ENCODE results near the genes KCTD1 and DSC1.

DNA sequence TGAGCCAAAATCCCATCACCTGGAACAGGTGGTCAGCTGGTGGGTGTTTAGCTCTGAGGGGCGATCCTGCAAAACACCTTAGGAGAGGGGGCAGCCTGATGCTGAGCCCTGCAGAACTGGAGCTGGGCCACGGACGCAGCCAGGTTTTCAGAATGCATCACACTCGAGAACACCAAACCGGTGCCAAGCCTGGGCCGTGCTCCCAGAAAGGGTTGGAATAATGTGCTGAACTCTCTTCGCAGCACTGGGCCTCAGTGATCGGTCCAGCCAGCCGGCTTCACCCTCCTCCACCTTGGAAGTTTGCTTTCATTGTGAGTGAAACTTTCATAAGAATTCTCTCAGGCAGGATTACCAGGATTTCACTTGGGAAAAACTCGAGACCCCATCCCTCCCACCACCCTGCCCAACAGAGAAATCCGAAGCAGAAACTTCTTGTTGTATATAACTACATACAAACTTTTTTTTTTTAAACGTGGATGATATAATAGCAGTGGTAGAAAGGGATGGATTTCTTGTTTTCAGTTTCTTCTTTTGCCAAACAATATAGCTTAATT, 56.4 kb upstream of the TTC39C start:
- PRO-cap = no peak

- PRO-cap = no peak
Measured at GRCh38 chr18:24000623-24001081, 13.9 kb upstream of the TTC39C start.

GRCh38 chr18:24011109-24011774, 3.3 kb upstream of the TTC39C start:
- PRO-cap = no peak

DNA sequence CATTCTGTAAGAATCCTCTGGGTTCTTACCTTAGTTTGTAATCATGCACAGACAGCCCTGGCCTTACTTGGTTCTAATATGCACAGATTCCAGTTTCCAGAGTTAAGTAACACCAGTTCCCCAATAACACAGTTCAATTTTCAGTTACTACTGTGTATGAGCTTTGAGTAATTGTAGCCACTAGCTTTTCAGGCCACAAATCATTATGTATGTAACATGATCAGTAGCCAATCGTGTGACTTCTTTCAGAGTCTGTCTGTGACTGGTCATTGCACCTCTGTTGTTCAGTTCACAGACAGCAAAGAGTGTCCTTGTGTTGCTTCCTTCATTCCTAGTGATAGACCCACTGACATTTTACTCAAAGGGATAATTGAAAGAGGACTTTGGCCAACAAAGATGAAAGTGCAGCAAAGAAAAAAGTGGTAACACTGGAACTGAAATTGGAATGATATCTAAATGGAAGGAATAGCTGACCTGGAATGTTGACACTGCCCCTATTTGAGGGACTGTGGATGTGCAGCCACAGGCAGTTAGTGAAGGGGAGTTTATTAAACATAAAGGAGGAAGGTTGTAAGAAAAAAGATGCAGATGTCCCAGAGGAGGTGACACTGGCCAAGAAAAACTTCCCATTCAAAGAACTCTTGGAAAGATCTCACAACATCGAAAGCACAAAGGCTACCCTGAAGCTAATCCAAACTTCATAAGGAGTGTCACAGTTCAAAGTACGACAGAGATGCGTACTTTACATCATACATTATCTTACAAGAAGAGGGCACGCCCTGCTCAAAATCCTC, 19.2 kb downstream of the TTC39C start:
- PRO-cap = no peak

DNA sequence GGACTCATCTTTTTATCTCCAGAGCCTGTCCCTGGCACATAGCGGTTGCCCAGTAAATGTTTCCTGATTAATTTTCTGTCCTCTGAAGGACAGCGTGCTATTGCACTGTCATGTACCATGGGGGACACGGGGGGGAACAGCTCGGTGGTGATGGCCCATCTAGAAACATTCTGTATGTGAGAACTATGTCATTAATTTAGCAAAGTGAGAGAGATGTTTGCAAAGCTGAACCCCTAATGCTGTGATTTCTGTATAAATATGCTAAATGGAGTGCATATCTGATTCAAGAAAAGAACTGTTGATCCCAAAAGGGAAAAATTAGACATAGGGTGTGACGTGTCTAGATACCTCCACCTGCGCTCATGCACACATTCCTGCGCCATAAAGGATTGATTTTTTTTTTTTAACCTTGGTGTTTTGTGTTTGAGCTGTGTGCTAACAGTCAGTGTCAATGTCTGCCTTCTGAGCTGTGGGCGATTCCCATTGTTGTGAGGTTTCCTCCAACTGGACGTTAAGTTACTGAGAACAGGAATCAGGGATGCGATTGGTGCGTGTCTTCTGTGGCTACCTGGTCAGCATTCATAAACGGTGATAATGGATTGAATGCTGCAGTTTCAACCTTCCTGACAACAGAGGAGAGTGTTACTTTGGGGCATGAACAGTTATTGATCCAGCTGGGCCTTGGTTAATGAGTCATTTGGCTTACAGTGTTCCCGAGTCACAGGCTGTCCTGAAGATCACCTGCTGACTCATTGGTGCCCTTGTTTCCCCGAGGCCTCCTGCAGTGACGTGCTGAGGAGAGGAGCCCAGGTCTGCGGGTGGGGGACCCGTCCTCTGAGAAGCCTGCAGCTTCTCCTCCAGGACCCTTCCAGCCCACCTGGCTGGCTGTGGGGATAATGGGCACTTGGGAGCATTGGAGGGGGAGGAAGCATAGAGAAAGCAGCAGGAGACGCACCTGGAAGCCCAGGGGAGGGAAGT, 26.0 kb upstream of the CABYR start:
- PRO-cap = no peak

DNA sequence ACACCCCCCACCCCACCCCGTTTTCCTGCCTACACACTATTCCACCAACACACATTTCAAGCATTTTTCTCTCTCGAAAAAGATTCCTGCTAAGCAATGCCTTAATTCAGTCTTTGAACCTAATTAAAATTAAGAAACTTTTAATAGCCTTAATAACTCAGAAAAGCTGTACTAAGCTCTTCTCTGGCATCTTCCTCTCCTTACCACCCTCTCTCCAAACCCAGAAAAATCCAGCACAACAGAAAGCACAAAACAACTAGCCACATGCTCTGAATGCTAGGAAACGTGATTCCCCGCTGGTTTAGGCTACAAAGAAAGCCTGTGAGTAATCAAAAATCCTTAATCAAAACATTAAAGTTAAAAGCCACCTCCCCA, 126.9 kb downstream of the OSBPL1A start:
- PRO-cap = bidirectional peak, plus-strand start at position 279 of the sequence, minus-strand start at position 216 of the sequence

DNA sequence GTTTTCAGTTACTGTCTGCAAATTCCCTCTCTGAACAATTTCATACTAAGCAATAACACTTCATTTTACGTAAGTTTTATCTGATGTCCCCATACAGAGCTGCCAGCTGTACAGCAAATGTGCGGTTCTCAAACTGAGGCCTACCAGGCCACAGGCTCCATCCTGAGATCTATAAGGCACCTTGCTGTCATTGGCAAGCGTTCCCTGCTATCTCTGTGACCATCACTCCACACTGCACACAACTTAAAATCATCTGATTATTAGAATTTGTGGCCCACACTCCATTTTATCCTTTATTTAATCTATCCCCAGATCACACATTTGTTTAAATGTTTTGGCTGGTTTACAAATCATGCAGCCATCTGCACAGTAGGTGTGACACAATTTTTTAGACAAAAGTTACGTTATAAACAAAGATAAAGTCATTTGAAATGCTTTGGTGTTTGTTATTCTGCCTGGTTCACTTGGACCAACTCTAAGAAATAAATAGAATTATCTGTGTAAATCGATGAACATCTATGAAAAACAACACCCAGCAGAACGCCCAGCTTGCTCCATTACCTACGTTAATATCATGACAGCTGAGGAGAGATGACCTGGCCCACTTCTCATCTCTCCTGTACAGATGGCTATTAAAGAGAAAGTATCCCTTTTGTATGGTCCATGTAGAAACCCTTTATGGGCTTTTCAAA, 162.4 kb downstream of the ZNF521 start:
- PRO-cap = no peak

- PRO-cap = no peak
Measured at GRCh38 chr18:26045259-26045989, 45.0 kb downstream of the SS18 start.

DNA sequence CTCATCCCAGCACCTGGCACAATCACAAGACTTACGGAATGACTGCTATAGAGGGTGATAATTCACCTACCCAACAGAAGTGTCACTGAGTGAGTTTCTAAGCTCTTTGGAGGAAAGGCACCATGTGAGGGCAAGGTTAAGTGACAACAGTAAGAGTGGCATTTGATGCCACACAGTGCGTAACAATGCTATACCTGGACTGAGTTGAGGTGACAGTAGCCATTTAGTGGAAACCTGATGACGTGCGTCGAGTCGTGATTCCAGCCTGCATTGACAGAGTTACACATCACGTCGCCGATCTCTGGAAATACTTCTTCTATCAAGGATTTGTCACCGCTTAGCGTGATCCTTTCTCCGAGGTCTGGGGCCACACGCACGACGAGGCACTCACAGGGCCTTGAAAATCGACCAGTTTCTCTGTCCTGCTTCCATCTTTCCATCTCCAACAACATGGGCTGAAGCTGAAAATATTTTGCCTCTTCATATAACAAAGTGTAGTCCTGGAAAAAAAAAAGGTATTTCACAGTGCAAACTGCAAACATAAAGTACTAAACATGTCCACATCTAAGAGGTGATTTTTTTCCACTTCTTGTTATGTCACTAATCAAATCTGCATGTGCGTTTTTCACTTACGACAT, 88.8 kb downstream of the KCTD1 start:
- PRO-cap = no peak

GRCh38 chr18:26548268-26548643, at the start of gene KCTD1:
TSS of gene KCTD1 (minus strand) at chr18:26548553.
- PRO-cap = bidirectional peak, plus-strand start at chr18:26548746, minus-strand start at chr18:26548550

DNA sequence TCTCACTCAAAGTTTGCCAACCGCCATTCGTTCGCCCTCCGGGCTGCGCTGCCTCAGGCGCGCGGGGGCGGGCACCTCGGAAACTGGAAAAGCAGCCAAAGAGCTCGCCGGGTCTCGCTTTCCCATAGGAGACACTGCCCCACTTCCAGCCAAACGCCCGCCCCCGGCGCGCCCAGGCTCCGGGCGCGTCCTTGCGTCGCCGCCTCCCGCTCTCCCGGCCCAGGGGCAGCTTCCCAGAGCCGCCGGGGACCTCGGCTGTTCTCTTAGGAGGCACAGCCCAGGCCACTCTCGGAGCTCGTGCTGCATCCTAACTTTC, 1.3 kb upstream of the KCTD1 start:
- PRO-cap = bidirectional peak, plus-strand start at position 236 of the sequence, minus-strand start at position 85 of the sequence

GRCh38 chr18:26656727-26657751, 108.7 kb upstream of the KCTD1 start:
- PRO-cap = bidirectional peak, plus-strand start at chr18:26657128, minus-strand start at chr18:26657012; bidirectional peak, plus-strand start at chr18:26657214, minus-strand start at chr18:26657232

GRCh38 chr18:27841929-27842243, 335.0 kb downstream of the CDH2 start:
- PRO-cap = unidirectional peak, plus-strand start at chr18:27842117

DNA sequence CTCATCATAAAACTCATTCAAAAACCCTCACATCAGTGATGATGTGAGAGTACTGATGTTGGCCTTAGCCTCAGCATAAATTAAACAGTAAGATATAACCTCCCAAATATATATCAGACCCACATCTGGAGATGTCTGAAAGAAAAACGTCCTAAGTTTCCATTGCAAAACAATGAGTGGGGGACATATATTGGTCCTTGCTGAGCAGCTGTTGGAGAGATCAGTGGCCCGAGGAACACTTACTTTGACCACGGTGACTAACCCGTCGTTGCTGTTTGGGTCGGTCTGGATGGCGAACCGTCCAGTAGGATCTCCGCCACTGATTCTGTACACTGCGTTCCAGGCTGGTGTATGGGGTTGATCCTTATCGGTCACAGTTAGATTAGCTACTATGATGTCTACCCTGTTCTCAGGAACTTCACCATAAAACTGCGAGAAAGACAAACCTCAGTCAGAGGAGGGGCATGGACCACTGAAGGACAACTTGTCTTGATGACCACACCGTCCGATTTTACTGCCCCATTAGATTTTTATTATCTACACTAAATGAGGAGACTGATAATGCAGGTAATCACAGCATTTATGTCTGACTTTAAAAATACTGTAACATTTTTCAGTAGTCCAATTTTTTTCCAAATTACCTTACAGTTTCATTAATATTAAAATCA, 184.4 kb downstream of the CDH2 start:
- PRO-cap = no peak

GRCh38 chr18:28134651-28135257, 42.2 kb downstream of the CDH2 start:
- PRO-cap = no peak

DNA sequence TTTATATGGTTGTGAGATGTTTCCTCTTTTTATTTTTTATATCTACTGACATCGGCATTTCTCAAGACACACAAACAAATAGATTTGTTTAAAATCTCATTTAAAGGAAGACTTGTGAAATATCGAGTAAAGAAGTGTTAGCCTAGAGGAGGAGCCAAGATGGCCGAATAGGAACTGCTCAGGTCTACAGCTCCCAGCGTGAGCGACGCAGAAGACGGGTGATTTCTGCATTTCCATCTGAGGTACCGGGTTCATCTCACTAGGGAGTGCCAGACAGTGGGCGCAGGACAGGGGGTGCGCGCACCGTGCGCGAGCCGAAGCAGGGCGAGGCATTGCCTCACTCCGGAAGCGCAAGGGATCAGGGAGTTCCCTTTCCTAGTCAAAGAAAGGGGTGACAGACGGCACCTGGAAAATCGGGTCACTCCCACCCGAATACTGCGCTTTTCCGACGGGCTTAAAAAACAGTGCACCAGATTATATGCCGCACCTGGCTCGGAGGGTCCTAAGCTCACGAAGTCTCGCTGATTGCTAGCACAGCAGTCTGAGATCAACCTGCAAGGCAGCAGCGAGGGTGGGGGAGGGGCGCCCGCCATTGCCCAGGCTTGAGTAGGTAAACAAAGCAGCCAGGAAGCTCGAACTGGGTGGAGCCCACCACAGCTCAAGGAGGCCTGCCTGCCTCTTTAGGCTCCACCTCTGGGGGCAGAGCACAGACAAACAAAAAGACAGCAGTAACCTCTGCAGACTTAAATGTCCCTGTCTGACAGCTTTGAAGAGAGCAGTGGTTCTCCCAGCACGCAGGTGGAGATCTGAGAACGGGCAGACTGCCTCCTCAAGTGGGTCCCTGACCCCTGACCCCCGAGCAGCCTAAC, 63.6 kb upstream of the CDH2 start:
- PRO-cap = no peak

DNA sequence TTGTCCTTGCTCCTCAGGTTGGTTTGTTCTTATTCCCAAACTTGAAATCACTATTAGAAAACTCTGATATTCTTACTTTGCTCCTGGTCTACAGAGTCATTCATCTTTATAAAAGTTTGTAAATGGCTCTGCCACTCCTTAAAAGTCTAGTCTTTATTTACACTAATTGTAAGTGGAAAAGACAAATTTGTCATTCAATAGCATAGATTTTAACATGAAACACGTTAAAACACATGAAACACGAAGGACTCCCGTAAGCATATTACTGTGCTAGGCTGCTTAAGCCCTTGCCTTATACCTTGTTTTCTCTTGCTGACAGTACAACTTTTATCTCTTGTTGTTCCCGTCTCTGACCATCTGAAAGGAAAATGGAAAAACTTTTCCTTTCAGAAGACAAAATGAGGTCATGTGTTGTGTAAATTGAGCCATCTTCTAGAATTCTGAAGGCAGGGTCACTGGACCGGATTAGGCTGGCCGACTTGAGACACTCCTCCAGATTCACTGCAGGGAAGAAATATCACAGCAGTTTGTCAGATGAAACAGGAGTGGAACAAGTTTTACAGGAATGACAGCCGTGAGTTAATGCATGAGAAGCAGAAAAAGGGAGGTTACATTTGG, 5.5 kb downstream of the DSC1 start:
- PRO-cap = no peak

DNA sequence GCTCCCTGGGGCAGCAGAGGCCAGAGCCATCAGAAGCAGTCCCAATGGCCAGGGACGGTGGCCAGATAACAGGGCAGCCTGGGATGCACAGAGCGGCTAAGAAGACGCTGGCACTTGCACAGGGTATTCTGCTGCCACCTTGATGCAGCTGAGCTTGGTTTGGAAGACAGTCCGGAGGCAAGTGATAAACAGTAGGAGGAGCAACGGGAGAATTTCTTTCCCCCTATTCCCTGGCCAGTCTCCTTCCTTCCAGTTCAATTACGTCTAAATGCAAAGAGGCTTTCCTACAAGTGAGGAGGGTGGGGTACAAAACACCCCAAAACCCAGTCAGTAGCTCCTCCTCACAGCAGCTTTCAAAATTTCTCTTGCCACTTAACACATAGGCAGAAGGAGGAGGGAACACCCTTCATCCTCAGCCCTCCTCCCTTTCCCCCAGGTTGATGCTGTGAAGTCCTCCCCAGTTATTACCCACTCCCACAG, at the start of gene DSC1:
Gene DSC1, minus strand, starts transcription at position 292 of the 480 bp plus-strand sequence.
- PRO-cap = no peak

GRCh38 chr18:31206013-31206415, 43.4 kb upstream of the DSC1 start:
- PRO-cap = no peak

DNA sequence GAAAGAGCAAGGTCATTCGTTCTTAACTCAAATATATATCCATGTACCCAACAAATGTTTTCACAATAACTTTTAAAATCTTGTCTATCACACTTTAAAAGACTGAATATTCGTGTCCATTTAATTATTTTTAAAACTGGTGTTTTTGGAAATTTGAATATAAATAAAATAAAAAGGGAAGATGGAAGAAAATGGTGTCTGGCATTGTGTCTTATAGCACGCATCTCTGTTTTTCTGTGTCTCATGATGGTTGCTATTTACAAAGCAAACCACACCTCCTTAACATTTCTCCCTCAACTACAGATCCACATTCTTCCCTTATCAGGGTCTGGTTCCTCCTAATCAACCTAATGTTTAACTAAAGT, 55.9 kb upstream of the DSG1 start:
- PRO-cap = no peak

Data from sciatic nerve (tissue), 1 donor.